ENCODE data around the genes IRS4, RTL9, DCX and HTR2C.

DNA sequence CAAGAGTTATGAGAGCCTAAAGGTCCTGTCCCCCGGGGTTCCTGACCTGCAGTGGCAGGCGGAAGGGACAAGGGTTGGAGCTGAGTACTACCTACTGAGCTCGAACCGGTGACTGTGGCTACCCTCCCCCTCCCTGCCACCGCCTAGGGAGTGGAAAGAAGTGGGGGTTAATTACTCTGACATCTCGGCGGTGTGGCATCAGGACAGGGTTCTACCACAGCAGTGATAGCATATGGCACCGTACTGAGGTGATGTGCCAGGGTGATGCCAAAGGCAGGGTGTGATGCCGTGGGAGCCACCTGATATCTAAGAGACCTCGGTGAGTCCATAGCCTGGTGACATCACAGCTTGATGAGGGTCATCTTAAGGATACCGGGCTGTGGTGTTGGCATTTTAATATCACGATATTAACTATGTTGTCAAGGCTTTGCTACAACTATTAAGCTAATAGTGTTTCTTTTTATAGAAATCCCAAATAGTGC, 401 bp downstream of the ATG4A start:
- PRO-cap: no peak
- RAMPAGE, long total RNA, 4 experiments: no peak in any of the 4 experiments

- PRO-cap: no peak
- RAMPAGE, long total RNA, 4 experiments: no peak in any of the 4 experiments
Observed at GRCh38 chrX:108736268-108737013, at the start of gene IRS4. Gene IRS4 (minus strand): TSS chrX:108736563.

GRCh38 chrX:108738377-108738576, 1.9 kb upstream of the IRS4 start:
- PRO-cap: no peak
- RAMPAGE, long total RNA, 4 experiments: no peak in any of the 4 experiments

GRCh38 chrX:109731823-109733065, 813 bp downstream of the ACSL4 start:
- PRO-cap: no peak
- RAMPAGE, long total RNA, 4 experiments: start-site peak on the plus strand in 1 of 4 experiments, at chrX:109732415-109732513 at its widest, 8 reads per replicate

- PRO-cap: no peak
- RAMPAGE, long total RNA, 4 experiments: no peak in any of the 4 experiments
Observed at GRCh38 chrX:109735107-109735748, 2.2 kb upstream of the ACSL4 start.

GRCh38 chrX:109889053-109889650, 113.8 kb upstream of the TMEM164 start:
- PRO-cap: no peak
- RAMPAGE, long total RNA, 4 experiments: no peak in any of the 4 experiments

- PRO-cap: no peak
- RAMPAGE, long total RNA, 4 experiments: no peak in any of the 4 experiments
Observed at GRCh38 chrX:110318414-110318930, 587 bp upstream of the AMMECR1 start.

DNA sequence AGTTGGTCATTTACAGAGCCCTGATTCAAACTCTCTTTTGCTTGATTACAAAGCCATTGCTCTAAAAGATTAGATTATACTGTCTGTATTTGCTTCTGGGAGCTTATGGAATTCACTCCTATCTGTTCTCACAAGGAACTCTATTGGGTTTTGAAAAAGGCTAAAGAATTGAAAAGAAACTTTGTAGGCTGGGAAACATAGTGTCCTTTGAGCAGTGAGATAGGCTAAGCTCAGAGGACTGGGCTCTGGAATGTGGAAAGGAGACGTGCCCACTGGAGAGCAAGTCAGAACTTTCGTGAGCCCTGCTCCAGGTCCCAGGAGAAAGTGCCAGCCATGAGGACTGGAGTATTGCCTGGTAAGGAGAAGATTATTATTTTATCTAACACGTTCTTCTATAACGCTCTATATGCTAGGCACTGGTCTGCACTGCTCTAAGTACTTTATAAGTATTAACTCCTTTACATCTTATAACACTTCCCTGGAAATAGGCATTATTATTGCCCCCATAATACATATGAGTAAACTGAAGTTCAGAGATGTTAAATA, at the start of gene RTL9:
TSS of gene RTL9 (plus strand) at position 287 of the 546 bp plus-strand sequence.
- PRO-cap: no peak
- RAMPAGE, long total RNA, 4 experiments: no peak in any of the 4 experiments

- PRO-cap: no peak
- RAMPAGE, long total RNA, 4 experiments: no peak in any of the 4 experiments
Observed at GRCh38 chrX:110944184-110945269, 148.9 kb upstream of the CHRDL1 start.

DNA sequence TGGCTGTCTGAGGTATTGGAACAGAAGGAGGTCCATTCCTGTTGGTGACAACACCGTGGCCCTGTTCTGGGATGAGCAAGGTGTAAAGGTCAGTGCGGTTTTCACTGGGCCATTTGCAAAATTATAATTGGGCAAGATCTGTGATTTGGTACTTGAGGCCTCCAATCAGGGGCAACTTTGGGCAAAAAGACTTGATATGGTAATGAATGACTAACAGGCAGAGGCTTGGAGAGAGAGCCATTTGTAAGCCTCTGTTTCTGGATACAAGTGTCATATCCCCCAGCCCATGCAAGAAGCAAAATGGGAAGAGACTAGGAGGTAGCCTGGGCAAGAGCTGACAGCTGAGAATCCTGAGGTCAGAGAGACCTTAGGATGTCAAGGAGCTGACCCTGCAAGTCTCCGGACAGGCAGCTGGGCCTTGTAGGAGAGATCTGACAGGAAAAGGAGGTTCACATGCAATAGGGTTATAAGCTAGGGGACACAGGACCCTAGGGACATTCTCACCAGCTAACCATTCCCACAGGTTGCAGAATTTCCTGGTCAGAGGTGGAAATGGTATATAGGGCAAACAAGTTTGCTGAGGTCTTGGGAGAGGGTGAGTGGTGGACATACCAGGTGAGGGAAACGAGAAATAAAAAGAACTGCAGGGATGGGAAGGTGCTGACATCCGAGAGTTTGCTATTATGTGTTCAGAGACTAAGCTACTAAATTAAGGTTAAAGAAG, 1.8 kb downstream of the PAK3 start:
- PRO-cap: no peak
- RAMPAGE, long total RNA, 4 experiments: no peak in any of the 4 experiments

DNA sequence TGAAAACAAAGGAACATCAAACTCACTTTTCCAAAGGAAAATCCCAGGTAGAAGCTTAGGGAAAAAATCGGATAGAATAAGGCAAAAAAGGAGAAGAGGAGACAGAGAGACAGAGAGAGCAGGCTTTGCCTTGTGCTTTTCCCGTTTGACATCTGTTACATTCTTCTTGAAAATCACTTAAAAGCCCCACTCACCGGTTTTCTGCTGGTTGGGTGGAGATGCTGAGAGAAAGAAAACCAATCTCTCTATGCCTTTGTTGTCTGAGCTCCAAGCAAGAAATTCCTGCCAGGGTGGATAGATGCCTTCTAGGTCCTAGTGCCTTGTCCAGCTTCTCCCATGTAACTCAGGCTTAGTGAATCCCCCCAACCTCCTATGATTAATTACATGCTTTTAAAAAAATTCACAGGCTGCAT, at the start of gene DCX:
TSS of gene DCX (minus strand) at position 249 of the 413 bp plus-strand sequence.
- PRO-cap: no peak
- RAMPAGE, long total RNA, 4 experiments: no peak in any of the 4 experiments

GRCh38 chrX:112734022-112734392, 54.3 kb upstream of the LHFPL1 start:
- PRO-cap: no peak
- RAMPAGE, long total RNA, 4 experiments: no peak in any of the 4 experiments

- PRO-cap: no peak
- RAMPAGE, long total RNA, 4 experiments: no peak in any of the 4 experiments
Observed at GRCh38 chrX:113784796-113785232, 799.1 kb upstream of the HTR2C start.

GRCh38 chrX:113990612-113991098, 593.2 kb upstream of the HTR2C start:
- PRO-cap: no peak
- RAMPAGE, long total RNA, 4 experiments: no peak in any of the 4 experiments

GRCh38 chrX:114583689-114584284, at the start of gene HTR2C:
Gene HTR2C (plus strand): TSS chrX:114584086.
- PRO-cap: no peak
- RAMPAGE, long total RNA, 4 experiments: no peak in any of the 4 experiments

- PRO-cap: no peak
- RAMPAGE, long total RNA, 4 experiments: no peak in any of the 4 experiments
Observed at GRCh38 chrX:115344835-115345629, 55.5 kb downstream of the LUZP4 start.

DNA sequence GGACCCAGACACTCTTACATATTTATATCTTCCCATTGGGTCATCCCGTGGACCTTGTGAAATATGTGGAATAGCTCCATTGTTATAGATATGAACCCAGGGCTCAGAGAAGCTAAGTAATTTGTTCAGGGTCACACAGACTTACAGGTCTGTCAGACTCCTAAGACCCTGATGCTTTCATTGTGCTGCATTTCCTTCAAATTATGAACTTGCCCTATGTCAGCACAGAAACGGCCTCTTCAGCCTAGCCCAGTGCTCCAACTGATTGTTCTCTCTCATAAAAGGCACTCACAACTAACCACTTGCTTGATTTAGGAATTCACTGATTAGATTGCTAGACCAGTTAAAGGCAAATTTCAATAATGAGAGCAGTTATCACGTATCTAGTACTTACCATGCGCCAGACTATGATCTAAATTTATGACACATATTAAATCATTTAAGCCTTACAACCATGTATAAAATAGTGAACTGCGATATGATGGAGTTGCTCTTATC, 31.4 kb downstream of the PLS3 start:
- PRO-cap: no peak
- RAMPAGE, long total RNA, 4 experiments: no peak in any of the 4 experiments

- PRO-cap: no peak
- RAMPAGE, long total RNA, 4 experiments: no peak in any of the 4 experiments
Observed at GRCh38 chrX:115593379-115593871, 32.5 kb downstream of the PLS3 start.

GRCh38 chrX:115600476-115601405, 39.8 kb downstream of the PLS3 start:
- PRO-cap: no peak
- RAMPAGE, long total RNA, 4 experiments: no peak in any of the 4 experiments

GRCh38 chrX:115625702-115625991, 64.7 kb downstream of the PLS3 start:
- PRO-cap: unidirectional peak, plus-strand start at chrX:115625805
- RAMPAGE, long total RNA, 4 experiments: no peak in any of the 4 experiments